Ascending aorta (tissue), 1 donor: ENCODE measurements around the genes MAP4, NME6 and TMEM89.

DNA sequence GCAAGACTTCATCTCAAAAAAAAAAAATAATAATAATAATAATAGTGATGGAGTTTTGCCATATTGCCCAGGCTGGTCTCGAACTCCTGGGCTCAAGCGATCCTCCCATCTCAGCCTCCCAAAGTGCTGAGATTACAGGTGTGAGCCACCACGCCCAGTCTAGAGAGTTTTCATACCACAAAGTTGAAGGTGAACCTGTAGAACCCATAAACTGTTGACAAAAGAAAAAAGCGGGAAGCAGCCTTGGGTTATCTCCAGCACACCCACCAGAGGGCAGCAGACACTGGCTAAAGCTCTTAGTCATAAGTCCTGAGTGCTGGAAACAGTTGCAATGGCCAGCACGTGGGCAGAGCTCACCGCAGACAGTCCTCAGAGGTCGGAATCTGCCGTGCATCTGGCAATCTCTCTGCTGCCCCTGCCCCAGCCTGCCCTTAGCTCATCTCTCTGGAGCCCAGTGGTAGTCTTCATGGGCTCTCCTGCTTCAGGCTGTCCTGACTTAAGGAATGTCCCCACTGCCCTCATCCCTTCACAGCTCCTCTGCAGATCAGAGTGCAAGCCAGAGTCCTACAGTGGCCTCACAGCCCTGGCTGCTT lies 8.6 kb upstream of the ELP6 start:
- PRO-cap: no peak

GRCh38 chr3:47582475-47583087 lies 3.9 kb upstream of the CSPG5 start:
- PRO-cap: no peak

- PRO-cap: no peak
Observed at GRCh38 chr3:47715154-47715942, 66.3 kb downstream of the SMARCC1 start.

- PRO-cap: unidirectional peak, minus-strand start at chr3:48016393
Observed at GRCh38 chr3:48015601-48016971, at the start of gene MAP4. Gene MAP4, minus strand, starts transcription at chr3:48016416.

DNA sequence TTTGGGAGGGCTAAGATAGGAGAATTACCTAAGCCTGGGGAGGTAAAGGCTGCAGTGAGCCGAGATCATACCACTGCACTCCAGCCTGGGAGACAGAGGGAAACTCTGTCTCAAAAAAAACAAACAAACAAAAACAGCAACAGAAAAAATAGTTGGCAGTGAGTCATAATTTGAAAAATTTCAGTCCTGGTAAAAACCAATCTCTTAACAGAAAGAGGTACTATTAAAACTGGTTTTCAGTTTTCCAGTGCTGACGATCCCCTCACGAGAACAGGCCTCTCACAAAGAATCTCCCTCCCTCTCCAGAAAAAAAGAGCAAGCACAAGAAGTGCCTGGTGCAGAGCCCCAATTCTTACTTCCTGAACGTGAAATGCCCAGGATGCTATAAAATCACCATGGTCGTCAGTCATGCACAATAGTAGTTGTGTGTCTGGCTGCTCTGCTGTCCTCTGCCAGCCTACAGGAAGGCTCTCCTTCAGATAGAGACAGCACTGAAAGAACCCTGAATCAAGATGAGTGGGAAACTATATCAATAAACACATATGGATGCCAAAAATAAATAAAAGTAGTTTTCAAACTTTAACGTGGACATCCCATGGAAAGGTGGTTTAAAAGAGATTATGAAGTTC lies 22.9 kb upstream of the MAP4 start:
- PRO-cap: no peak

DNA sequence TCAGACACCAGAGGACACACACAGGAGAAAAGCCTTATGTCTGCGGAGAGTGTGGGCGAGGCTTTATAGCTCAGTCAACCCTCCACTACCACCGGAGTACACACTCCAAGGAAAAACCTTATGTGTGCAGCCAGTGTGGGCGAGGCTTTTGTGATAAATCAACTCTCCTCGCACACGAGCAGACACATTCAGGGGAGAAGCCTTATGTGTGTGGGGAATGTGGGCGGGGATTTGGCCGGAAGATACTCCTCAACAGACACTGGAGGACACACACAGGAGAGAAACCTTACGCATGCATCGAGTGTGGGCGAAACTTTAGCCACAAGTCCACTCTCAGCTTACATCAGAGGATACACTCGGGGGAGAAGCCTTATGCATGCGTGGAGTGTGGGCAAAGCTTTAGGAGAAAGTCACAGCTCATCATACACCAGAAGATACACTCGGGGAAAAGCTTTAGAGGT lies 28.4 kb downstream of the ZNF589 start:
- PRO-cap: no peak

- PRO-cap: bidirectional peak, plus-strand start at chr3:48301483, minus-strand start at chr3:48301367
Observed at GRCh38 chr3:48301248-48301829, at the start of gene NME6. Gene NME6, minus strand, starts transcription at chr3:48301367.

DNA sequence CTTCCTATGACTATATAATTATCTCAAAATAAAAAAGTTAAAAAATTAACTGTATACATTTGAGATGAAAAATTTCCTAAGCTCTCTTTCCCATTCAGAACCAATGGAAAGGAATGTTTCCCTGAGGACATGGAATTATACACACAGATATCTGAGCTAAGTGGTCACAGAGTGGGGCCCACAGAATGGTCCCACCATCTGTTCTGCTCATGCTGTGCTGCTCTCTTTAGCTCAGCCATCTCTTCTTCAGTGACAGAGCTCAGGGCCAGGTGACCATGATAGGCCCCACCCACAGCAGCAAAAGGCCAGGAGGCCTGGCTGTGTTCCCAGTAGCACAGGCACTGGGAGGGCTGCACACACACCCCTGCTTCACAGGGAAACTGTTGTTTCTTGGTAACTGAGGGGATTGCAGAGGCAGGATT lies 4.9 kb upstream of the FBXW12 start:
- PRO-cap: no peak

DNA sequence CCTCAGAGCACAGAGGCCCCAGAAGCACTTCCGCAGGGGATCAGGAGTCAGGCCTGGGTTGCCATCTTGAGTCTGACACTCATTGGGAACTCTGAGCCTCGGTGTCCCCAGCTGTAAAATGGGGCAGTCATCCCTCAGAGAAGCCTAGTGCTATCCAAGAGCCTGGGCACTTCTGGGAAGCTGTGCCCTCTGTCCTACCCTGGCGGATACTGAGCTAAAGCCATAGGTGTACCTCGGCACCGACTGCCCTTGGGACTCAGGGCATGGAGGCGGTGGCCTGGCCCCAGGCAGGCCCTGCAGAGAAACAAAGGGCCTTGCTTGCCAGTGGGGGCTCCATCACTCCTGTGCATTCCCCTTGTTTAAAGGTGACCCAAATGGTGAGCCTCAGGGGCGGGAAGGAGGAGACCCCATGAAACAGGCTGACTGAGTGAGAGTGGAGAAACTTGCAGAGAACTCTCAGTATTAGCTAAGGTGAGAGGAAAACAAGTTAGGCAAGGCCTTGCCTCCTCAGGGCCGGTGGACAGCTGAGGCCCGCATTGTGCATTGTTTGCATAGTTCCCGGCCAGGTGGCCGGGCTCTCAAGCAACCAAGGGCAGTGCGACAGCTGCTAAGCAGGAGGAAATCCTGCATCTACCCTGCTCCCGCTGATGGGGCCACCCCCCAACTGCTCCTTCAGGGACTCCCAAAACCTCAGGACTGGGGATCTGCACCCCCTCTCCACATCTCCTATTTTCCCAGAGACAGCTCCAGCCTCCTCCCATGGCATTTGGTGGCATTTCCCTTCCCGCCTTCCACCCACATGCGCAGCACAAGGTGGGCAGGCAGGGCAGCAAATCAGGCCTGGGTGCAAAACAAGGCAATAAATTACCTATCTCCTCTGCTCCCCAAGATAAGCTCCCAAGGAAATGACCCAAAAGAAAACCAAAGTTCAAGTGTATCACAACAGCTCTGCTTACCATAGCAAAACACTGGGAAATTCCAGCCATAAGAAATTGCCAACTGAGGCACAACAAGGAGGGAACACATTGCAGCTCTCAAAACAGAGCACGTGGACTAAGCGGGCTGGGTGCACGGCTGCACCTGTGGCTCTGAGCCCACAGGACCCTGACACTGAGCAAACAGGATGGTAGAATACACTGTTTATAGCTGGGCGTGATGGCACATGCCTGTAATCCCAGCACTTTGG lies 4.2 kb downstream of the PFKFB4 start:
- PRO-cap: no peak

DNA sequence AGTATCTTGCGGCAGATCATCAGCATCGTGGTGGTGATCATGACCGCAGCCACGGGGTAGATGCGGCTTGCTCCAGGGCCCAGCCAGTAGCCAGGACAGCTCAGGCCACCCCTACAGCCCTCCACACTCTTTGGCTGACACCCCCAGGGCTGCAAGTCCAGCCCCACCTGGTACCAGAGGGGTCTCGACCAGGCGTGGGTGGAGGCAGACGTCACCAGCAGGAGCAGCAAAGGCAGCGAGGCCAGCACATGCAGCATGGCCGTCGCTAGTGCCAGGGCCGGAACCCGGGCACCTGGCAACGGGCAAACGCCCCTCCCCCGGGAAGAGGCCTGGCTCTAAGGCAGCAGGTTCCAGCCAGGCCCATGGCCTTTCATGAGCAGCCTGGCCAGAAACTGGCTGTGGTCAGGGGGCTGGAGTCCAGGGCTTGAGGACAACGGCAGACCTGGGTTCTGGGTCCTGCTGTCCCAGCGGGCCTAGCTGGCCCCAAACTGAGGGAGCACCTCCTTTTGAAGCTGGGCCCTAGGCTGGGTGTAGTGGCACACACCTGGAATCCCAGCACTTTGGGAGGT lies at the start of gene TMEM89:
Gene TMEM89 (minus strand): TSS at position 270 of the 569 bp plus-strand sequence.
- PRO-cap: no peak

- PRO-cap: no peak
Observed at GRCh38 chr3:48629388-48629805, 5.9 kb downstream of the SLC26A6 start.

DNA sequence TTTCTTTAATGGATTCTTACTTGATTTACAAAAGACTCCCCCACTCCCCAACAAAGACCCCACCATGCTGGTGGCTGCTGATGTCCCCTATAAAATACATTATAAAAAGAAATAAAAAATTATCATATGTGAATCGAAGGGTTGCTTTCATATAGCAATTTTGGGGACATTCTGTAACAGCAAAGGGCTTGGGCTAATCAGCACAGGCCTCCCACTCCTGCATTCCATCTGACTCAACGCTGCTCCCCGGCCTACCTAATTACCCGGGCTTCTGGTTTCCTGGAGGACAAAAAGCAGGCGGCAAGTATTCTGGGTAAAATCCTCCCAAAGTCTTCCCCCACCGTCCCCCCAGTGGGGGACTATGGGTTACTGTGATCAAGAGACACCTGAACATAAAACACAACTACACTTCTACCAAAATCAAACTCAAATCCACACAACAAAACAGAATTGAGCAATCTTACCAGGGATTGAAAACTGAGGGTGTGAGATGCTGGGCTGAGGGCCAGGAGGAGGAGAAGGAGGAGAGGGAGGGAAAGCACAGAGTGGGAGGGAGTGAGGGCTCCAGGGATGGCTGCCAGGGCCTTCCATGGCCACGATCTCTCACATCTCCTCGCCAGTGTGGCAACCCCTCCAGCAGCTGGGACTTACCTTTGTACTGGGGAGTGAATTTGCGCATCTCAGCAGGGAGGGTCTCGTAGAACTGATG lies 8.9 kb upstream of the NCKIPSD start:
- PRO-cap: bidirectional peak, plus-strand start at position 516 of the sequence, minus-strand start at position 230 of the sequence

DNA sequence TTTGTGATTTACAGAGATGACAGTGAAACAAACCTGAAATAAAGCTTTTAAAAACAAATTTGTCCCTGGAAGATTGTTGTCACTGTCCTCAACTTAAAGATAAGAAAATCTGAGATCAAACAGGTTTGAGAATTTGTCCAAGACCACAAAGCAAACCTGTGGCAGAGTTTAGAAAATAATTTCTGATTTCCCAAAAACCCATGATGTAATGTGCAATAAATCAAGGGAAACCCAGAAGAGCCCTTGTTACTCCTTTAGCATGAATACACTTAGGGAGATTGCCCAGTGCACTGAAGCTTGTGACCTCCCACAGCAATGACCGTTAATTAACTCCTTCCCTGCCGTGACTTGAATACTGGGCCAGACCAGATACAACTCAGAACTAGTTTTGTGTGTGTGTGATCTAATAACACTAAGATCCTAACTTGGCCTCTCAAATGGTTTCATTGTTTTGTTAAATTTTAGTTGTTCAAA lies 2.6 kb downstream of the PRKAR2A start:
- PRO-cap: no peak

DNA sequence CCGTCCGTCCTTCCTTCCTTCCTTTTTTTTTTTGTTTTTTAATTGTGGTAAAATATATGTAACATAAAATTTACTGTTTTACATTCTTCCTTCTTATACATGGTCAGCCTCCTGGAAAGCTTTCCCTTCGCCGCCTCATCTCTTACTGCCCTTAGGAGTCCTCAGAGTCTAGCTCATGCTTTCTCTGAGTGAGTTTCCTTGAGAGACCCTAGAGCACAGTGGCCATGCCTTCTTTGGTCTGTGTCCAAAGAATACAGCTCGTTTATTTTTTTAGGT lies 10.6 kb downstream of the ARIH2 start:
- PRO-cap: no peak

DNA sequence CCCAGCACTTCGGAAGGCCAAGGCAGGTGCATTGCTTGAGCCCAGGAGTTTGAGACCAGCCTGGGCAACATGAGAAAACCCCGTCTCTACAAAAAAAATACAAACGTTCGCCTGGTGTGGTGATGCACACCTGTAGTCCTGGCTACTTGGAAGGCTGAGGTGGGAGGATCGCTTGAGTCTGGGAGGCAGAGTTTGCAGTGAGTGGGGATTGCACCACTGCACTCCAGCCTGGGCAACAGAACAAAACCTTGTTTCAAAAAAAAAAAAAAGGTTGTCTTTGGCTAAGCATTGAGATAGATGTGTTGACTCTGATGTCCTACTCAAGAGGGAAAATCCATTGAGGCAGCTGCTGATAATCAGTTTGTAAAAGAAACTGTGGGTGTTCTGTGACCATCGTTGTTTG lies 9.0 kb upstream of the P4HTM start:
- PRO-cap: no peak

DNA sequence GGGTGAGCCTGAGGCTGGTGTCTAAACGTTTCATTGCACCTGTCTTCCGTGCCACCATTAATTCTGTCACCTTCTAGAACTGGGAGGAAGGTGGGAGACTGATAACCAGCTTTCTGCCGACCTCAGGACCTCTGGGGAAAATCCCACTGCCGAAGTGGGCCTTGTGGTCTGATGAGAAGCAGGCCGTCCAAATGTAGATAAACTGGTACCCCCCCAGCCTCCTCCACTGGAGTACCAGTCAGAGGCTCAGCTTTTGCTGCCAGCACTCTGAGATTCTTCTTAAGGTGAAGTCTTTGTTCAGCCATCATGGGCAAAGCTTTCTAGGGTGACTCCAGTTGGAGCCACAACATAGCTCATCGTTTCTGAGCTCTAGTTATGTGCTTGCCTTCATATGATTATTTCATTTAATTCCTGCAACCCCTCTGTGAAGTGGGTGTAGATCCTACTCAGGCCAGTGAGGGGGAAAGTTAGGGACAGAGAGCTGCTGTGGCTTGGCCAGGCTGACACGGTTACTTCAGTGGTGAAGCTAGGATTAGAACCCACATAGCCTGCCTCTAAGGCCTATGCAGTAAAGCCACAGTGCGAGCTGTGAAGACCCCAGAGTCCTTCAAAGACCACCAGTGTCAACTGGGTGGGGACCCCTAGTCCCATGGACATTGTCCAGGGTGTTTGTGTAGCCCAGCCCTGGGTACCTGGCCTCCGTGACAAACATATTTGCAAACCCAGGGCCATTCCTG lies 1.3 kb downstream of the P4HTM start:
- PRO-cap: no peak

DNA sequence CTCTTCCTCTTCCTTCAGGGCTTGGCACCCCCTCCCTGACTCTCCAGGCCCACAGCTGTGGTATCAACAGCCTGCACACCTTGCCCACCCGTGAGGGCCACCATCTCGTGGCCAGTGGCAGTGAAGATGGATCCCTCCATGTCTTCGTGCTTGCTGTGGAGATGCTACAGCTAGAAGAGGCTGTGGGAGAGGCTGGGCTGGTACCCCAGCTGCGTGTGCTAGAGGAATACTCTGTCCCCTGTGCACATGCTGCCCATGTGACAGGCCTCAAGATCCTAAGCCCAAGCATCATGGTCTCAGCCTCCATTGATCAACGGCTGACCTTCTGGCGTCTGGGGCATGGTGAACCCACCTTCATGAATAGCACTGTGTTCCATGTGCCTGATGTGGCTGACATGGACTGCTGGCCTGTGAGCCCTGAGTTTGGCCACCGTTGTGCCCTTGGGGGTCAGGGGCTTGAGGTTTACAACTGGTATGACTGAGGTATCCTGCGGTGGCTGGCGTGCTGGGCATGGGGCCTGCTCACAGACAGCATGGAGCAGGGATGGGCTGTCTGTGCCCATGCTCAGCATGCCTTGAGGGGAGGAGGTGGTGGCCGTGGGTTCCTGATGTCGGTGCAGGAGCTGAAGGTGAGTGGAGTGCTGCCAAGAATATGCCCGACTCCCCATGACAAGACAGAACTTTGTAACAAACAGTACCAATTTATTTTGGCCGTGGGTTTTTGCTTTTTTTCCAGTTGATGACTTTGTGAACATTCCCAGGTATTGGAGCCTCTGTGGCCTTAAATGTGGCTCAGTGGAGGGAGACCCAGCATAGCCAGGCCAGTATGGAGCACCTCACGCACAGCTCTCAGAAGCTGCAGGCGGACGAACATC lies 3.3 kb downstream of the DALRD3 start:
- PRO-cap: no peak

DNA sequence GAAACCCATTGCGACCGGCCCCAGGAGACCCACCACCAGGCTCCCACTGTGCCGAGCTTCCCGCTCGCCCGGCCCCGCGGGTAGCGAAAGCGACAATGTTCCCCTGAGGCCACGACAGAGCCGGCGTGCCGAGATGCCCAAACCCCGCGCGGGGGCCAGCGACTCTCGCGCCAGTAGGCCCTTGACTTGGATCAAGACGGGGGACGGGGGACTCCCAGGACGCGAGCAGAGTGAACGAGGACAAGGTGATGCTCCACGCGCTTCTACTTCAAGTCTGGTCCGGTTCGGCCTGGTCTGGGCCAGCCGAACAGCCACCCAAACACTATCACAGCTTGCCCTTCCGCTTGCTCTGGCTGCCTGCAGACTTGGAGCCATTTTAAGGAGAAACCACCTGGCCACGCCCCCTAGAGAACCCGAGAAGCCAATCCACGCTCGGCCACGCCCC lies 744 bp upstream of the NDUFAF3 start:
- PRO-cap: bidirectional peak, plus-strand start outside the sequence, minus-strand start at position 351 of the sequence

DNA sequence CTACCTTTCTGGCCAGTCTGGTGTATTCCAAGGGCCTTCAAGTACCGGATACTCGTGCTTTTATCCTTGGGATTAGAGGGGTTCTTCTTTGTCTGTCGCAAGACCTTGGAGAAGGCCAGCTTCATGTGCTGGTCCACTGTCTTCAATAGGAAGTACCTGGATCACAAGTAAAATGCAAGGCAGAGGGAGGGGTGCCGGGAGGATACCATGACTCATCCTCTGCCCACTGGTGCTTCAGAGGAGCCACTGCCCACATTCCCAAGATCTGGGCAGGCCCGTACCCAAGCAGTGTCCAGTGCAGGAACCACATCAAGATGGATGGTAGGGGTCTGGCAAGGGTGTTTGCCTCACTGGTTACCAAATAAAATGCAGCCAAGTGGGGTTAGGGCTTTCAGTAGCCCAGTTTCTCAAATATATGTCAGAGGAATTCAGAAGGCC lies 3.4 kb upstream of the IMPDH2 start:
- PRO-cap: no peak

- PRO-cap: no peak
Observed at GRCh38 chr3:49108057-49108525, 3.5 kb upstream of the QARS1 start.